Foreskin keratinocyte (primary cell): ENCODE measurements around the gene OBP2B.

GRCh38 chr9:131720391-131720982, 19.4 kb downstream of the RAPGEF1 start:
- RAMPAGE, total RNA: no peak

DNA sequence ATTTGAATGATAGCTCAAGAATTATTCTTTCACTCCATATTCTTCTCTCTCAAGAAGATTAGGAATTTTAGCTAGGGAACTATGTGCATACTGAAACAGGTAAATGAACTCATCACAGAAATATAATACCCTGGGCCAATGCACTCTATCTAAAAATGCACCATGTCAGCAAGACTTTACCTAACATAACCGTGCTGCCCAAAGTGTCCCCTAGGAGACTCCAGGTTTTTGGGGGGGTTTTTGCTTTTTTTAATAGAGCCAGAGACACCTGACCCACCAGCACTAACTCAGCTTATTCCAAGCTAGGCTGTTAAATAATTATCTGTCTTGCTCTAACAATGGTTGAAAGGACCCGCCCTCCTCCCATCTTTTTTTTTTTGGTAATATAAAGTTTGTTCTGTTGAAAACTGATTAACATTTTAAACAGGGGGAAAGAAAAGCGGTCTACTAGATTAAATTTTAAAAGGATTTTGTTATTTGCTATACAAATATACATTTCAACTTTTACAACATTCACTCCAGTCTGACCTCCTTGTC, 91.3 kb downstream of the SETX start:
- RAMPAGE, total RNA: no peak

- RAMPAGE, total RNA: no peak
Observed at GRCh38 chr9:132326787-132327991, 27.6 kb downstream of the SETX start.

DNA sequence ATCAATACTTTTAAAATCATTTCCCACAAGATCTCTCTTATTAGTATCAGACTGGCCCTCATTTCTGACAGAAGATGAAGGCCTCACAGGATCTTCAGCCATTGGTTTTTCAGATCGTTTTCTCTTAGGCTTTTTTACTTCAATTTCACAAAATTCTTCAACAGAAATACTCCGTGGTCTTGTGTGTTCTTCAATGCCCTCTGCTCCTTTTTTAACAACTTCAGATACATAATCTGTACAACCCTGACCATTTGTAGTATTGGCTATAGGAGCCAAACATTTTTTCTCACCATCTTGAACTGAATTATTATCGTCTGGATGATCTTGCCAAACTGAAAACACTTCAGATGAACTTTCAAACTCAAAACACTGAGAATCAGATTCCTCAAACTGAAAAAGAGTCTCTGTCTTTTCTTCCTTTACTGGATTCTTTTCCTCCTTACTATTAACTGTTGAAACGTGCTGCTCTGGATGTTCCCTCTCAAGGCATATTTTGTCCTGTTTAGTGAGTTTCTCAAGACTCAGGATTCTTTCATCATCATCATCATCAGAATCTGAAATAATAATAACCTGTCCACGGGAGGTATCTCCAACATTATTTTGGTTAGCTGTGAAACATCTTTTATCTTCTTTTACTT, 26.7 kb downstream of the SETX start:
- RAMPAGE, total RNA: no peak

DNA sequence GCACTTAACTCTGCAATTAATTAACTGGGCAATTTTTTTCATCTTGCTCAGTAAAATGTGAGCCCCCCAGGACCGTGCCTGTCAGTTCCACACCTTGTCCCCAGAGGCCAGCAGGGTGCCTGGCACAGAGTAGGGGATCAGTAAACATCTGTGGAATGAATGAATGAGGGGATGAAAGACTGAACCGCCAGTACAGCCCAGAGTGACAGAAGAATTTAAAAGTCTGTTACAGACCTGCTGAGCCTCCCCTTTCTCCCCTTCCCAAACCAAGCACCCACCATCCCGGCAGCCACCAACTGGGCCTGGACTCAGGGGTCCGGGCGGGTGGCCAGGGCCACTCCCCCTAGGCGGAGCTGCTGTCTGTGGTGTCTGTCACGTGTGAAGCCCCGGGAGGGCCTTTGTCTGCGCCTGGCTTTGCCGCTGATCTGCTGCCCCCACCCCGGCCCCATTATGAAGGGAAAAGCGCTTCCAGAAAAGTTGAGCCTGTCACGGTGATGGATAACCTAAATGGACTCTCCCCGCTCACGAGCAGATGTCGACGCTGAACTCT, 36.4 kb upstream of the BARHL1 start:
- RAMPAGE, total RNA: no peak

GRCh38 chr9:132943484-132944405, 671 bp downstream of the TSC1 start:
- RAMPAGE, total RNA: no peak

DNA sequence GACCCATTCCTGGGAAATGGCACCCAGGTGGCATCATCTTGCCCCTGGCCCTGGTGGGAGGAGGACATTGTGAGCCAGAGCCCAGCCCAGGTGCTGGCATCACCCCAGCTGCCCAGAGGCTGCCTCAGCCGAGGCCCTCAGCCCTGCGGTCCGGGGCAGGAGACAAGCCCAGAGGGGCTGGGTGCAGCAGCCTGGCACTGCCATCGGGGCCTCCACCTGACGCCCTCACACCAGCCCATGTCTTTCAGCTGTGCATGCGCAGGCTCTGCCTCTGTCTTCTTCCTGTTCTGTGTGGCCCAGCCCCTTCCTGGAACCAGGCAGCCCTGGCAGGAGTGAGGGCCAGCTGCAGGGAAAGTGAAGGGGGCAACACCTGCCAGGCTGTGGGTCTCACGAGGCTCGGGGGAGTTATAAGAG, 4.8 kb upstream of the CEL start:
- RAMPAGE, total RNA: no peak

GRCh38 chr9:133121381-133121927, 414 bp upstream of the RALGDS start:
- RAMPAGE, total RNA: no peak

- RAMPAGE, total RNA: no peak
Observed at GRCh38 chr9:133121928-133122503, 976 bp upstream of the RALGDS start.

- RAMPAGE, total RNA: no peak
Observed at GRCh38 chr9:133133684-133134568, 12.9 kb upstream of the RALGDS start.

GRCh38 chr9:133162899-133163277, 826 bp downstream of the GBGT1 start:
- RAMPAGE, total RNA: no peak

- RAMPAGE, total RNA: no peak
Observed at GRCh38 chr9:133208739-133209798, at the start of gene OBP2B. Gene OBP2B, minus strand, starts transcription at chr9:133209250.

DNA sequence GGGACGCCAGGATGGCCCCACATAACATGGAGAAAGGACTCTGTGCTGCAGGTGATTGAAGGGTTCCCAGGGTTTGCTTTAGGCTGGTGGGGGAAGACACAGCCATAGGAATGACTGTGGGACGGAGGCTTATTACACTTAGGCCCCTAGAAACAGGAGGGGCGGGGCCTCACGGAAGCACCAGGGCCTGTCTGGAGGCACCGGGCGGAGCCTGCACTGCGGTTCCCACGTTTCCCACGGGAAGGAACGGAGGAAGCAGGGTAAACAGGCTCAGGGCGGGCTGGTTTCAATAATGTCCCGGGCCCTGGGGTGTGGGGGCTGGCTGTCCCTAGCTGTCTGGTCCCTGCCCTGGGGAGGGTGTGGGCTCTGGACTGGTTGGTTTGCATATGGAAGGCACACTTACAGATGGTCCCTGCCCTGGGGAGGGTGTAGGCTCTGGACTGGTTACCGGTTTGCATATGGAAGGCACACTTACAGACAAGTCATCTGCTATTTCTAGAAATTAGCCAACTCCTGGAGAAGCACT, 14.2 kb upstream of the OBP2B start:
- RAMPAGE, total RNA: no peak

DNA sequence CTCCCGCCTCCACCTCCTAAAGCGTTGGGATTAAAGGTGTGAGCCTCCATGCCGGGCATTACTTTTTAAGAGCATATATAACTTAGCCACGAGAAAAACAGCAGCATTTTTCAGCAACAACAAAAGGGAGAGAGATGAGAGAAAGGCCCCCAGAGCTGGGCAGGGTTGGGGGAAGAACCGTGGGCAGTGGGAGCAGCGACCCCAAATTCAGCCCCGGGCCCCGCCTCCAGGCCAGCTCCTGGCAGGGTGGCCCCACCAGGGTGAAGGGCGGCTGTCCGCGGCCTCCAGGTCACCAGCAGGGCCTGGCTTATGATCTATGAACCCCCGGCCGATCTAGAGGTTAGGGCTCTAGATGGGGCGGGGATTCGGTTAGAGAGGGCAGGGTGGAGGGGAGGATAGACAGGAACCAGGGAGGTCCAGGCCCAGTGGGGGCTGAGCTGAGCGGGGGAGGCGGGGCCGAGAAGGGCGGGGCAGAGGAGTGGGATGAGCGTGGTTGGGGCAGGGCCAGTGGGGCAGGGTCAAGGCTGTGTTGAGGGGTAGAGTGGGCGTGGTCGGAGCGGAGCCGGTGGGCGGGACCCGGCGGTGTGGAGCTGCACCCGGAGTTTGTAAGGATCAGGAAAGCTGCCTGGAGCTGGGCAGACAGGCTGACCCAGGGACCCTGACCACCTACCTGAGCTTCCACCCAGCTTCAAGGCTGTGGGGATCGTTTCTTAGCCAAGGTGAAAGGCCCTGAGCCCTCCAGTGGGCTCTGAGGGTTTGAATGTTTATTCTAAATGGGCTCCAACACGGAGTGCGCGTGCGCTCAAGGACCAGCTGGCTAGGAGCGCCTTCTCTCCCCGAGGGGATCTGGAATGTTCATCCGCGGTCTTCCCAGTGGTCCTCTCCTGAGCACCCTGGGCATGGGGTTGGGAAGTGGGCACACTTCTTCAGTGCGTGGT, 29.3 kb upstream of the OBP2B start:
- RAMPAGE, total RNA: no peak

DNA sequence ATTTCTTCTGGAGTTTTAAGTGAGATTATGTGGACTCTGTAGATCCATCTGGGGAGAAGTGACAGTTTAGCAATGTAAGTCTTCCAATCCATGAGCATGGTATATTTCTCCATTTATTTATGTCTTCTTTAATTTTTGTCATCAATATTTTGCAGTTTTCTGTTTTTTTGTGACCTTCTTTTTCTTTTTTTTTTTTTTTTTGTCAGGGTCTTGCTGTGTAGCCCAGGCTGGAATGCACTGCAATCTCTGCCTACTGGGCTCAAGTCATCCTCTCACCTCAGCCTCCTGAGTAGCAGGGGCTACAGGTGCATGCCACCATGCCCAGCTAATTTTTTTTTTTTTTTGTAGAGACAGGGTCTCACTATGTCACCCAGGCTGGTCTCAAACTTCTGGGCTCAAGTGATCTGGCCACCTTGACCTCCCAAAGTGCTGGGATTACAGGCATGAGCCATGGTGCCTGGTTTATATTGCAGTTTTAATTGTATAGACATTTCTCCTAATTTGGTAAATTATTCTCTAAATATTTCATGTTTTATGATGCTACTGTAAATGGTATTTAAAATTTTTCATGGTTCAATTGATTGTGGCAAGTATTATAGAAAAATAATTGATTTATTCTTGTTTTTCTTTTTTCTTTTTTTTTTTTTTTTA, 58.0 kb upstream of the OBP2B start:
- RAMPAGE, total RNA: no peak

DNA sequence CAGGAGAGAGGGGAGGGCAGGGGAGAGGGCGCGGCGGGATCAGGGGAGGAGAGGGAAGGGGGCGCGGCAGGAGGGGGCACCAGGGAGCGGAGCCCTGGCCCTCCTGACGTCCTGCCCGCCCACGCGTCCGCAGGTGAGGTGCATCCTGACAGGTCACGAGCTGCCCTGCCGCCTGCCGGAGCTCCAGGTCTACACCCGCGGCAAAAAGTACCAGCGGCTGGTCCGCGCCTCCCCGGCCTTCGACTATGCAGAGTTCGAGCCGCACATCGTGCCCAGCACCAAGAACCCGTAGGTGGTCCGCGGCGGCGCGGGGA, 388 bp downstream of the SURF2 start:
- RAMPAGE, total RNA: no peak

GRCh38 chr9:133370304-133371249, 5.3 kb downstream of the SURF4 start:
- RAMPAGE, total RNA: no peak

DNA sequence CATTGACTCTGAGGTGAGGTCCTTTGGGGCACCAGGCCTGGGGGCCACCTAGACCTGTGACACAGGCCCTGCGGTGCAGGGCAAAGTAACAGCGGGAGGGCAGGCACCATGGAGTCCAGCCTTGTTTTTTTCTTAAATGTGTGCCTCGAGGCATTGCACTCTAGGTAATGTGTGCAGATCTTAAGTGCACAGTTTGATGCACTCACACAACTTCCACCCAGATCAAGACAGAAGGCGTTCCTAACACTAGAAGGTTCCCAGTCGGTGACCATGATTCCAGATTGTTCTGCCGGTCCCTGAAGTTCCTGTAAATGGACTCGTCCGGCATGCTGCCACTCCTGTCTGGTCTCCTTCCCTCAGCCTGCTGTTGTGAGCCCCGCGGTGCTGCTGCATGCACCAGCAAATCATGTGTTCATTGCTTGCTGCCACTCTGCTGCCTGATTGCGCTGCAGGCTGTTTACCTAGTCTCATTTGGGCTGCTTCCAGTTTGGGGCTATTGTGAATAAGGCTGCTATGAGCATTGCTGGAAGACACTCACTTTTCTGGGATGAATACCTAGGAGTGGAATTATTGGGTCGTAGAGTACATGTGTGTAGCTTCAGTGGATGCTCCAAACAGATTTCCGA, 11.5 kb downstream of the STKLD1 start:
- RAMPAGE, total RNA: no peak

- RAMPAGE, total RNA: no peak
Observed at GRCh38 chr9:133422895-133423548, 855 bp downstream of the ADAMTS13 start.

- RAMPAGE, total RNA: no peak
Observed at GRCh38 chr9:133522444-133522930, 2.3 kb downstream of the MYMK start.